Tongue (tissue), 2 donors: ENCODE data around the genes BOLA2, SULT1A4 and C16orf54.

GRCh38 chr16:29292750-29293476, 113.6 kb downstream of the NPIPB11 start:
- RAMPAGE, long total RNA: no peak

- RAMPAGE, long total RNA: no peak
Measured at GRCh38 chr16:29300220-29300695, 106.3 kb downstream of the NPIPB11 start.

DNA sequence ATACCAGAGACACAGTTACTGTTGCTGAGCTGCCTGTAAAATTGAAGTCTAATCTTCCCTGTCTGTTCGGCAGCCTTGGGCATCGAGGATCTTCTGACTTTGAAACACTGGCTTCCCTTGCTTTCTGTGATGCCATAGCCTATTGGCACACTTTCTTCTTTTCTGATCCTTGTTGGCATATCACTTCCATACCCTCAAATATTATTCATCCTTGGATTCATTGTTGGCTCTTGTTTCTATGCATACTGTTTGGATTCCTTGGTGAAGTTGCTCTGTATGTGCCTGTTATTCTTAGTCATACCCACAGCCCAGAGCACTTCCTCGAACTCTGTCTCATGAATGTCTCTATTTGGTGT, 63.7 kb downstream of the NPIPB11 start:
- RAMPAGE, long total RNA: no peak

DNA sequence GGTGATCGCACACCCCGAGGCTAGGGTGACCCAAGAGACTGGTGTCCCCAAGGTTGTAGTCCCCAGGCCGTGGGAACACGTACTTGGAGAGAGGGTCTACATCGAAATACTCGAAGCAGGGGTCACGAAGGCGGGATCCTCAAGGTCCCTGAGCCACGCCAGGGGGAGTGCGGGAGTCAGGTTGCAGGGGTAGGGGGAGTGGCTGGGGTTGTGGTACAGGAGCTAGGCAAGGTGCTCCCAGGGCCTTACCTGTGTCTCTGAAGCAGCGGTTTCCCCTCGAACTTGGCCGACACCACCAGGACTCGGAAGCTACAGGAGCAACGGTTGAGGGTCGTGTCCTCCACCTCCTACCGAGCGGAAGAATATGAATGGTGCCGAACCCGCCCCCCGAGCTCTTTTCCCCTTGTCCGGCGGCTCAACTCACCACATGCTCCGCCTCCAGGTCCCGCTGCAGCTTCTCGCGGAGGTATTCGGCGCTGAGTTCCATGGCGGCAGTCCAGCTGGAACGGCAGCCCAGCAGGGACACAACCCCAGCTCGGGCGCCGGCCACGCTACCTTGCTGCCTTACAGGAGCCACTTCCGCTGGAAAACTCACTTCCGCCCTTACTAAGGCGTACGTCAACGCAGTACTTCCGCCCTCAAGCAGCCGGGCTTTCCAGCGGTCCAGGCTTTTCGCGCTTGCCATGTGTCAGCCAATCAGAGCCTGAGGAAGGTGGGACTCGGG, at the start of gene BOLA2:
Gene BOLA2, minus strand, starts transcription at position 585 of the 724 bp plus-strand sequence.
- RAMPAGE, long total RNA: no peak

GRCh38 chr16:29459489-29460130, at the start of gene SULT1A4:
TSS of gene SULT1A4 (plus strand) at chr16:29459913.
- RAMPAGE, long total RNA: no peak

GRCh38 chr16:29708757-29709415, 29.9 kb downstream of the QPRT start:
- RAMPAGE, long total RNA: no peak

GRCh38 chr16:29745848-29746337, at the start of gene C16orf54:
TSS of gene C16orf54 (minus strand) at chr16:29745990.
- RAMPAGE, long total RNA: no peak

- RAMPAGE, long total RNA: no peak
Measured at GRCh38 chr16:29814682-29815796, 913 bp upstream of the PAGR1 start.

GRCh38 chr16:29877001-29877244, 13.9 kb upstream of the CDIPT start:
- RAMPAGE, long total RNA: no peak

GRCh38 chr16:30001788-30002210, 5.8 kb downstream of the INO80E start:
- RAMPAGE, long total RNA: no peak

GRCh38 chr16:30006984-30007472, 3.8 kb downstream of the DOC2A start:
- RAMPAGE, long total RNA: no peak

DNA sequence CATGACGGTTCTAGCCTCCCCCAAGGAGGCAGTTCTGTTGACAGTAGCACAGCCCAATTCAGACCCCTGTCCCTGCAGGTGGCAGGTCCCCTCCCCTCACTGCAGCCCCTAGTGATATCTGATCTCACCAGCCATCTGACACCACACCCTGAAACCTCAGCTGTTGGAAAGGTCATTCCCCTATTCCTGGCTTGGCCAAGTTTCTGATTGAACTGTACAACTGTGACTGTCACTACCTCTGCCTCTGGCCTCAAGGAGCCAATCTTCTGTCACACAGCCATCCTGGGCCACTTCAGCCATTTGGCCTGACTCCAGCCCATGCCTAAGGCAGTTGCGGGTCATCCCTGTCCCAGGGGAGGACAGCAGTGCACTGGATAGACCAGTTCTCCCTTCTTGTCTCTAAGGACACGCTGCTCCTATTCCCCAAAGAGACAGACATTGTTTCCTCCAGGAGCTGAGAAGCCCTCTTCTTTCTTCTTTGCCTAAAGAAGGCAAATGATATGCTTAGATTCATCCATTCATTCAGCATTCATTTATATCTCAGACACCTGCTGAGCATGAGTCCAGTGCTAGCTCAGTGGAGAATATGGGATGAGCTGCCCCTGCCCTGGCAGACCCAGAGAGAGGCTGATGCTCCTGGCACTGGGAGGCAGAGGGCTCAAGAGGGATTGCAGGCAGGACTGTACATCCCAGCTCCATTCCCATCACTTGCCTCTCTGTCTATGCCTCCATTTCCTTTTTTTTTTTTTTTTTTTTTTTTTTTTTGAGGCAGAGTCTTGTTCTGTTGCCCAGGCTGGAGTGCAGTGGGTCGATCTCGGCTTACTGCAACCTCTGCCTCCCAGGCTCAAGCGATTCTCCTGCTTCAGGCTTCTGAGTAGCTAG, 4.5 kb upstream of the ALDOA start:
- RAMPAGE, long total RNA: no peak

DNA sequence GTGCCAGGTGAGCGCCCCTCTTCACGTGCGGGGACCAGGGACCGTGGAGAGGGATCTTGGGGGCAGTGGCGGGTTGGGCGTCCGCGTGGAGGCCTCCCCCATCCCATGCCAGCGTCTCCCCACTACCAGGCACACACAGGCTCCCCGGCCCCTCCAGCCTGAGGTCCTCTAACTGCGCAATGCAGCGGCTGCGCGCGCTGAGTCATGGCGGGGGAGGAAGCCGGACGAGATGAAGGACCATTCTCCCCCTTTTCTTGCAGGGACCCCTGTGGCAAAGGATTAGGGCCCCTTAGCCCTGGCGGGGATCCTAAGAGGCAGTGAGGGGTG, 324 bp downstream of the ALDOA start:
- RAMPAGE, long total RNA: no peak

DNA sequence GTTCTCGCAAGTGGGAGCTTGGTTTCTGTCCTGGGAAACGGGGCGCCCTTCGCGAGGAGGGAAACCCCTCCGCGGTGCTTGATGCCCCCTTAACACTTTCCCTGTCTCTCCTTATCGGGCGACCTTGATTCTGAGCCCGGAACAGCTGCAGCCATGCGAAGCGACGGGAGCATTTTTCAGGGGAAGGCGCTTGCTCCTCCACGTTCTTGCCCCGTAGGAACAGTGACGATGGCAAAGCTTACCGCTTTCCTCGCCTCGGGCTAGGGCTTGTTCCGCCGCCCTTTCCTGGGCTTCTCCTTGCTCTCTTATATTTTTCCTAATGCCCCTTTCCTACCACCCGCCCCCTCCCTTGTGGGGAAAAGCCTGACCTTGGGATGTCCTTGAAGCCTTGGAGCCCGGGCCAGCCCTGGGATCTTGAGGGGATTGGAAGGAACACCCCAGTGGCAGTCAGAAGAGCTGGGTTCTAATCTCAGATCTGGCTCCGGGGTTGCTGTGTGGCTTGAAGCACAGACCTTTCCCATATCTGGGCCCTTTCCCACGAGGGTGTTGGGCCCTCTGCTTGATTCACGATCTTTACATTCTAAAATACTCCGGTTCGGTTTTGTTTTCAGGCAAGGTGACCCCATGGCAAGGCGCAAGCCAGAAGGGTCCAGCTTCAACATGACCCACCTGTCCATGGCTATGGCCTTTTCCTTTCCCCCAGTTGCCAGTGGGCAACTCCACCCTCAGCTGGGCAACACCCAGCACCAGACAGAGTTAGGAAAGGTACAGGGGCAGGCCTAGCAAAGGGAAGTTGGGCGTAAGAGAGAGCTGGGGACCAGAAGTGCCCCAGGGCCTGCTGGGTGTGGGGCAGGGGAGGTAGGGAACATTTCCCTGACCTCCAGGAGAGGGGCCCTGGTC, 964 bp downstream of the ALDOA start:
- RAMPAGE, long total RNA: no peak

DNA sequence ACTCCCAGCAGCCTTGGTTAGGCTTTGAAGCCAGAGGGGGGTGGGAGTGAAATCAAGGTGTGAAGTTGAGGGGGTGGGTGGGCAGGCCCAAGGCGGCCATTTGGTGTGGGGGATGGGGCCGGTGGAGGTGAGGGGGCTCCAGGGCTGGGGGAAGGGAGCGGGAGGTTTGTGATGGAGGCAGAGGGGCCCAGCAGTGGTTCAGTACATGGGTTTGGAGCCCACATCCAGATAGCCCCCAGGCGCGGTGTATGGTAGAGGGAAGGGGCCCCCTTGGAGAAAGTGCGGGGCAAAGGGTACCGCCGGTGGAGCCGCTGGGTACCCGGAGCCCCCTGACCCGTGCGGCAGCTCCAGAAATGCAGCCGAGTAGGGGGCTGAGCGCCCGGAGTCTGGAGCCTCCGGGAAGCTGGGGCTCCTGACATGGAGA, 5.7 kb downstream of the TBX6 start:
- RAMPAGE, long total RNA: no peak

DNA sequence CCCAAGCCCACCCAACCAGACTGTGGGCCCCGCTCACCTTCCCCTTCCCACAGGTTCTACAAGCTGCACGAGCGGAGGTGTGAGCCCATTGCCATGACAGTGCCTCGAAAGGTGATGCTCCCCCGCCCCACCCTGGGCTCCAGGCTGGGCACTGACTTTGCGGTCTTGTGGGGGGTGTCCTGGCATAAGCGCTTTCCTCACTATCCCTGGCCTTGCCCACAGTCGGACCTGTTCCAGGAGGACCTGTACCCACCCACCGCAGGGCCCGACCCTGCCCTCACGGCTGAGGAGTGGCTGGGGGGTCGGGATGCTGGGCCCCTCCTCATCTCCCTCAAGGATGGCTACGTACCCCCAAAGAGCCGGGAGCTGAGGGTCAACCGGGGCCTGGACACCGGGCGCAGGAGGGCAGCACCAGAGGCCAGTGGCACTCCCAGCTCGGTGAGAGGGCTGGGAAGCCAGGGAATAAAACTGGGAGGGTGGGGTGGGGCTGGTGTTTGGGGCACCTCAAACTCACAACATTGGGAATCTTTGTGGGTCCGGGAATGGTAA, 4.8 kb downstream of the CORO1A start:
- RAMPAGE, long total RNA: no peak

GRCh38 chr16:30399588-30399833, 4.3 kb downstream of the ZNF48 start:
- RAMPAGE, long total RNA: no peak

DNA sequence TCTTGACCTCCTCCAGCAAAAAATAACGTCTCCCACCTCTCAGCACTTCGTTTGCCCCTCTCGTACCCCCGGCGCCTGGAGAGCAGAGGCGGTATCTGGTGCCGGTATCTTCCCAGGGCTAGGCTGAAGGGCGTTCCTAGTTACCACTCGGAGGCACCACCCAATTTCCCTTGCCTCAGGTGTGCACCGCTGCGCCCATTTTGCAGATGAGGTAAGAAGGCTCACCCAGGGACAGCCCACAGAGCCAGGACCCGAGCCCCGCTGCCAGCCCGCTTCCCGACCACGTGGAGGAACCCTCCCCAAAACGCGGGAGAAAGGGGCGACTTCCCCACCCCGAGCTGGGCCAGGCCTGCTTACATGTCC, 326 bp downstream of the DCTPP1 start:
- RAMPAGE, long total RNA: no peak

- RAMPAGE, long total RNA: no peak
Measured at GRCh38 chr16:30541299-30541847, 6.7 kb upstream of the ZNF747 start.

- RAMPAGE, long total RNA: no peak
Measured at GRCh38 chr16:30573339-30574277, 2.1 kb upstream of the ZNF688 start.